ENCODE measurements around a stretch of chr20.

GRCh38 chr20:5192209-5192727 lies 65.5 kb downstream of the CDS2 start:
- PRO-cap, 8 experiments, result no peak in any of the 8 experiments

- PRO-cap, 8 experiments, result peak in 2 of 8 experiments; most common minus-strand start chr20:5539950 (in 1)
Measured at GRCh38 chr20:5539749-5540465, 70.9 kb downstream of the GPCPD1 start.

GRCh38 chr20:5584486-5585122 lies 26.2 kb downstream of the GPCPD1 start:
- PRO-cap, 8 experiments, result no peak in any of the 8 experiments

DNA sequence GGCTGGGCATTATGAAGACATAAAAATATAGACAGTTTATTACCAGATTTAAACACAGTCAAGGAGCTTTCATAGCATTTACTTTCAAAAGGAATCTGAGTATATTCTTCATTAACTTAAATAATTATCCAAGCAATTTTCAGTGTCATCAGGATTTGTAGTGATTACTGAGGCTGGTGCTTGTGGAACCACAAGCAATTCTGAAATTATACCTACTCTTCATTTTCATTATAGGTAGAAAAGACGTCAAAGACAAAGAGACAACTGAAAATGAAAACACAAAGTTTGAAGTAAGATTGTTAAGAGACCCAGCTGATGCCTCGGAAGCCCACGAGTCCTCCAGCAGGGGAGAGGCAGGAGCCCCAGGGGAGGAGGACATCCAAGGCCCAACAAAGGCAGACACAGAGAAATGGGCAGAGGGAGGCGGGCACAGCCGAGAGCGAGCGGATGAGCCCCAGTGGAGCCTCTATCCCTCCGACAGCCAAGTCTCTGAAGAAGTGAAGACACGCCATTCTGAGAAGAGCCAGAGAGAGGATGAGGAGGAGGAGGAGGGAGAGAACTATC lies 10.9 kb downstream of the CHGB start:
- PRO-cap, 8 experiments, result no peak in any of the 8 experiments

- PRO-cap, 8 experiments, result no peak in any of the 8 experiments
Measured at GRCh38 chr20:6007555-6008090, 1.7 kb downstream of the CRLS1 start.

GRCh38 chr20:6014195-6014792 lies 8.4 kb downstream of the CRLS1 start:
- PRO-cap, 8 experiments, result no peak in any of the 8 experiments

DNA sequence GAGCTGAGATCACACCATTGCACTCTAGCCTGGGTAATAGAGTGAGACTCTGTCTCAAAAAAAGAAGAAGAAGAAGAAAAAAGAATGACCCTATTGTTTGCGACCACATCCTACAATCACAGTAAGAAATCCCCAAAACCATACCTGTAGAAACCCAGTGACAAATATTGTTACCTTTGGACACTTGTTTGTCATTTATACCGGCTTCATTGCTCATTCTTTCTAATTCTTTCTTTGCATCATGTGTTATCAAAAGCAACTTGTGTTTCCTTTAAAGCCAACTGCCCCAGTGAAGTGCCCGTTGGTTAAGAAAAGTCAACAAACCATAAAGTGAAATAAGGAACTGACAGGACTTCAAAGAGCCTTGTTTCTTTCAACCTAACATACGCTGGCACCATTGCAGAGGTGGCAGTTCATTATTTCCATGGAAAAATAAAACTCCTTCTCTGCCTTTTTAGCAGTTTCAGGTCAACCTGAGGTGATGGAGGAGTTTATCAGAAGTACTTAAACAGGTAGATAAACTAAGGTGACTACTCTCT lies 28.9 kb downstream of the FERMT1 start:
- PRO-cap, 8 experiments, result no peak in any of the 8 experiments

GRCh38 chr20:6212830-6213424 lies 90.1 kb upstream of the FERMT1 start:
- PRO-cap, 8 experiments, result no peak in any of the 8 experiments

DNA sequence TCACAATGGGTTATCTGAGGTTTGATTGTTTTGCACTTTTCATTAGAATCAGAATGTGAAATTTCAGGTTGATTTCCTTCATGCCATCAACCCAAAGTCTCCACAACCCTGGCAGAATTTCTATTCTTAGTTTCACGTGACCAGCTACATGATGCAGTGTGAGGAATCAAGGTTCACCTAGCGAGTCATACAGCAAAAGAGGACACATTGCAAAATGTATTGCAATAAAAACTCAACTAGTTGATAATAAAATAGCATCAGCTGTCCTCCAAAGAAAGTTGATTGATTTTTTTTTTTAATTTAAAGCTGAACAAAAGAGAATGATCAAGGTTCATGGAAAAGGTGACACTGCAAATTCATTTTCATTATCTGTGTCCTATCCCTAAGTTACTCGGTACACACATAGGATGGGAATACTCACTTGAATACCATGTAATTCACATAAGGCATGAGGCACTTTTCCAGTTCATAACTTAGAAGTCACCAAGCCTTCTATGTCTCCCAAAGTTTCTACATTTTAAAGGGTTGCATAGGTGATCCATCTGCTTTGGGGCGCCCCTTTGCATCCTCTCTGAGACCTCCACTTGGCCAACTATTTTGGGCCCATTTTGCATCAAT lies 2.1 kb downstream of the HAO1 start:
- PRO-cap, 8 experiments, result no peak in any of the 8 experiments

- PRO-cap, 8 experiments, result no peak in any of the 8 experiments
Measured at GRCh38 chr20:7996222-7996928, 23.2 kb downstream of the TMX4 start.

GRCh38 chr20:8774414-8775096 lies 294.3 kb upstream of the PLCB4 start:
- PRO-cap, 8 experiments, result no peak in any of the 8 experiments

DNA sequence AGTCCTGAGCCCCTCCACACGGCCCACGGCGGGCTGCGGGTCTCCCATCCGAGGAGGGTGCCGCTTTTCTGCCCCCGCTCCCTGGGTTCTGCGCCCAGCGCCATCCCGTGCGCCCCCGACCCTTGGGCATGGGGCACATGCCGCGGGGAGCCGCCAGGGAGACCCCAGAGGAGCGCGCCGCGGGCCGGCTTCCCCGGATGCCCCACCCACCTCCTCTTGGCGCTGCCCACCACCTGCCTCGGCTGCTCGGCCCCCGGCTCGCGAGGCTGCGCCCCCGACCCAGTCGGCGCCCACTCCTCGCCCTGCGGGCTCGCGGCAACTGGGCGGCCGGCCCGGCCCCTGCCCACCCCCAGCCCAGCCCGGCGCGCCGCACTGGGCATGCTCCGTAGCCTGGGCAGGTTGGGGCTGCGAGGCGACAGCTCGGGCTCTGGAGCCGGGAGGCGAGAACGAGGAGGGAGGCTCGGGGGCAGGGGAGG lies 556 bp upstream of the PLCB4 start:
- PRO-cap, 8 experiments, result no peak in any of the 8 experiments

GRCh38 chr20:9107473-9108352 lies 38.8 kb downstream of the PLCB4 start:
- PRO-cap, 8 experiments, result no peak in any of the 8 experiments

GRCh38 chr20:9279881-9280519 lies 211.1 kb downstream of the PLCB4 start:
- PRO-cap, 8 experiments, result no peak in any of the 8 experiments

DNA sequence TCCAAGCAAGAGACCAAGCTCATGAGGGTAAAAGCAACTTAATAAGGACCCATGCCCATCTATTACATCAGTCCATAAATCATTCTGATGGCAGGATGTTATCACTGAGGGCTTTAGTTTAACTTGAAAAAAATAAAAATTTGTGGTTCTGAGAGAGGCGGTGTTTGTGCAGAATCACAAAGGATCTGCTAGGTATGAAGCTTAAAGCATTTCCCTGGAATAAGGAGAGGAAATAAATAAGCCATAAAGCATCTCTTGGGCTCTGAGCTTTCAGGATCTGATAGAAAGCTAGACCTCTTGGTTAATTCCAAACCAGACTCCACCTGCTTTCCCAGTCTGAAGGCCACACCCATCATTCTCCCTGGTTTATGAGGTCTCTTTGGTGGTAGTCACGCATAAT lies 184.5 kb upstream of the LAMP5 start:
- PRO-cap, 8 experiments, result no peak in any of the 8 experiments

DNA sequence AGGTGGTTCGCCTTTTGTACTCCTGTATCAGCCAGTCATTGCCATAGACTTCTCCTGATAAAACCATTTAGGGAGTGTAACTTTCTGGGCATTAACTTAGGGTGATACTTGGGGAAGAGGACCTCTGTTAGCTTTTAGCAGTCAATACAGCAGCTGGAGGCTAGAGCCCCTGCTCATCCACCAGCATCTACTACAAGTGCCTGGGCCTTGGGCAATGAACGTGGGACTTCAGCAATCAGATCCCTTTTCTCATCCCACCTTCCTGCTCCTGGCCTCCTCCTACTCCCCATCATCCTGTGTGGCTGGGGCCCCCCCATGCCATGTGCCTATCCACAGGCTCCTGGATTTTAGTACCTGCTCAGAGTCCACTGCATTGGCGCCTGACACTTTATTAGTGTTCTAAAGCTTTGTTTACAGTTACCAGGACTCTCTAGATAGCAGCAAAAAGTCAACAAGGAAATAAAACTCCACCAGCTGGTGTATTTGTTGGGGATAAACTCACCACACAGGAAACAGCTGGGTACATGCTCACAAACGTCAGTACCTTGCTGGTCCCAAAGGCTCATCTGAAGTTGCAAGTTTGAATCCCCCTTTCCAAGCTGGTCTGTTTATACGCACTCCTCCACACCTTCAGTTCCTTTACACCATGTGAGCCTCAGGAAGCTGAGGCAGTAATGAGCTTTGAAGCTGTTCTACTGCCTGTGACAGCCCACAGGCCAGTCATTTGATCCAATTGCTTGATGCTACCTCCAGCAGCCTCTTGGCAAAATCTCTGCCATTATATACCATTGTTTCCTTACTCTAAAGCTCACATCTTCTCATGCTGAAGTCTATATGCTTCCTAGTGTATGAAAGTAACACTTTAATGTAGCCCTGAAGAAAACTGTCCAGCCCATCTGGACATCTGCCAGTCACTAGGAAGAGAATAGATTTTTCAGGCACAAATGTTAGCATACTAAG lies 76.4 kb downstream of the ANKEF1 start:
- PRO-cap, 8 experiments, result no peak in any of the 8 experiments

DNA sequence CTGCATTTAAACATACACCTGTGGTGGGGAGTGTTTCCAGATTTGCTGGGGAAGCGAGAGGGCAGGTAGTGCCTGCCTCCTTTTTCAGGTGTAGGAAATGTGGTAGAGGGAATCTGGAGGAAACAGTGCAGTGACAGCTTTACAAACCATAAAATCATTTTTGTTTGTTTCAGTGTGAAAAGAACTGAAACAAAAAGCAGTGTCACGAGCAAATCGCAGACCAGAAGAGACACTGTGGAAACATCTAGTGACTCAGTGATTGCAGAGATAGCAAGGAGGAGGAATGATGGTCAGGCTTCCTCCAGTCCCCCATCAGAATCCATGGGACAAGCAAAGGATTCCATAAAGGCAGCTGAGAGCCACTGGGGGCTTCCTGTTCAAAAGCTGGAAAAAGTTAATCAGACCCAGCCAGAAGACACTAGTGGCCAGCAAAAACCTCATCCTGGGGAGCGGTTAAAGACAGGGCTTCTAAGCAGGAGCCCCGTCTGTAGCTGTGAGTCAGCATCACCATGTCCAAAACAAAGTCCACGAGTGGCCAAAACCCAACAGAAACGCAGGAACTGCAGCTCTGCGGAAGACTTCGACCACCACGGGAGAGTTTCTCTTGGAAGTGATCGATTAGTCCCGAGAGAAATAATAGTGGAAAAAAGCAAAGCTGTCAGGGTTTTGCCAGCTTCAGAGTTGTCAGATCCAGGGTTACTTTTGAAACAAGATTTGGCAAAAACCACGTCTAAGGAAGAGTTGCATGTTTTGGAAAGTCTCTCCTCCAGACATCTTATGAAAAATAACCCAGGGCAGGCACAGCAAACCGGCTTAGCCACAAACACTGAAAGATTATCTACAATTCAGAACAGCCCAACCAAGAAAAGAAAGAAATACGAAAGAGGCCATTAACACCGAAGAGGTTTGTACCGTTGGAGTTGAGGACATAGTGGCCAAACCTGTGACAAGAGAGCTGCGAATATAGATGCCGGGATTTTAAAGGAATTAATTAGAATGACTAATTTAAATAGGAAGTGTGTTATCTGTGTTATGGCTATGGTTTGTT lies 51.0 kb downstream of the JAG1 start:
- PRO-cap, 8 experiments, result no peak in any of the 8 experiments

- PRO-cap, 8 experiments, result no peak in any of the 8 experiments
Measured at GRCh38 chr20:10636967-10637471, 36.8 kb downstream of the JAG1 start.

- PRO-cap, 8 experiments, result no peak in any of the 8 experiments
Measured at GRCh38 chr20:10653330-10654193, 20.2 kb downstream of the JAG1 start.

DNA sequence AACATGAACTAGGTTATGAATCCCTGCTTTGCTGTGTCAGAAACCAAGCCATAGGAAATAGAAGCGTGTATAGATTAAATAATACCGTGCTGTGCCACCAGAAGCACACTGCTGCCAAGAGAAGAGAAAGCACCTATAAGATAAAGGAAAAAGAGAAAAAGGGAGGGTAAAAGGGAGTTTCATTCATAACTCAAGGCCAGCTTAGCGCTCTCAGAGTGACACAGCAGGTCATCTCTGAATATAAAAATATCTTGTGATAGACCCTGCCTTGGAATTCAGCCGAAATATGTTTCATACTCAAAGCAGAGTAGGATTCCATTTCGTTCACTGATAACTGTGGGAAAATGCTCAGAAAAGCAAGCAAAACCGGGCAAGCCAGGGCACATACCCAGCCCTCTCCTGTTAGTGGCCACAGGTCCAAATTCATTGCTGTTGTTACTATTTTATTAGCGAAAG lies 8.7 kb downstream of the JAG1 start:
- PRO-cap, 8 experiments, result no peak in any of the 8 experiments

Measured in peripheral blood mononuclear cell (primary cell).